Aortic smooth muscle cell (primary cell): ENCODE data around the gene LBX1.

DNA sequence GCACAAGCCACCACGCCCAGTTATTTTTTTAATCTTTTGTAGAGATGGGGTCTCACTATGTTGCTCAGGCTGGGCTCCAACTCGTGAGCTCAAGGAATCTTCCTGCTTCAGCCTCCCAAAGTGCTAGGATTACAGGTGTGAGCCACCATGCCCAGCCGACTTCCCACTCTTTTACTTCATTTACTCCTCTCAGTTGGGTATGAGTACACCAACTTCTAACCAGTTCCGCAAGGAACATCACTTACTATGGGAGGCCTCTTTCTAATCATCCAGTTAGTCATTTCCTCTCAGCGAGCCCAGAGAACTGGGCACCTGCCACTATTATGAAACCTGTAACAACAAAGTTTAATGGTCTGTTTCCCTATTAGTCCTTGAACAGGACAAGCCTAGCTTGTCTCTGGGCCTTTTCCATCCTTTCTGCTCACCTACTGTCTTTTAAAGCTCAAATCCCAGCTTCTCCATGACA lies 88.9 kb downstream of the DNMBP start:
- RRBS = no CpG with 5 or more reads among the region's 5 CpGs

DNA sequence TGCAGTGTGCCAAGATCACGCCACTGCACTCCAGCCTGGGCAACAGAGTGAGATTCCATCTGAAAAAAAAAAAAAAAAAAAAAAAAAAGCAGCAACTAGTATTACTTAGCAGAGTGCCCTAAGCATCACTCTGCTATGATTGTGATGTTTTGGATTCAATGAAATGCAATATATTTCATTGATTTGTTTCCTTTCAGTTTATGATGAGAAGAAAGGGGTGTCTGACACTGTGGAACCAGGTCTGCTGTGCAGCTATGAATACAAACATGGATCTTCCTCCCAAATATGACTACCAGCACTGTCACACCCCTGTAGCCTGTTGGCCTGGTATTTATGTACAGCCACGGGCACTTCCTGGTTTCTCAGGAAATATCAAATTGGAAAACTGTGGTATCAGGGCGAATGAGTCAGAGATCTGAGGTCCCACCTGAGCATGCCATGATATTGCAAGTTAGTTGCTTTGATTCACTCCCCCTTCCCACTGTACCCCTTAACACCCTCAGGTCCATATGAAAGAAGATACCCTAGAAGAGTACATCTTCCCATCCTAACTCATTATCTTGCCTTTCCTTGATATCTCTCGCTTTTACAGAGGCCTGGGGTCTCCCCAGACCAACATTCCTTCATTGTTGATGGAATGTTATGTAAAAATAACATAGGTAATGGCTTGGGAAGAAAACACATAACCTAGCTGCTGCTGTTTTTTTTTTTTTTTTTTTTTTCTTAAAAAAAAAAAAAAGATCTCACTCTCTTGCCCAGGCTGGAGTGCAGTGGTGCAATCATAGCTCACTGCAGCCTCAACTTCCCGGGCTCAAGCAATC lies 87.7 kb downstream of the DNMBP start:
- RRBS = no CpG with 5 or more reads among the region's 5 CpGs

GRCh38 chr10:99981539-99982245 lies 28.1 kb downstream of the DNMBP start:
- RRBS = no CpG with 5 or more reads among the region's 8 CpGs

- RRBS = no CpG with 5 or more reads among the region's 3 CpGs
Observed at GRCh38 chr10:100019770-100020139, 10.0 kb upstream of the DNMBP start.

DNA sequence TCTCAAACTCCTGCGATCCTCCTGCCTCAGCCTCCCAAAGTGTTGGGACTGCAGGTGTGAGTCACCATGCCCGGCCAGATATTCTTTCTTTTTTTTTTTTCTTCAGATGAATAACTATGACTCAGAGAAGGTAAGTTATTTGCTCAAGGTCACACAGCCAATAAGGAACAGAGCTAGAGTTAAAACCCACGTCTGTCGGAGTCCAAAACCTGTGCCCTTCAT lies 28.2 kb upstream of the DNMBP start:
- RRBS = no CpG with 5 or more reads among the region's 4 CpGs

- RRBS = no CpG with 5 or more reads among the region's 10 CpGs
Observed at GRCh38 chr10:100326923-100327827, 2.9 kb downstream of the PKD2L1 start.

DNA sequence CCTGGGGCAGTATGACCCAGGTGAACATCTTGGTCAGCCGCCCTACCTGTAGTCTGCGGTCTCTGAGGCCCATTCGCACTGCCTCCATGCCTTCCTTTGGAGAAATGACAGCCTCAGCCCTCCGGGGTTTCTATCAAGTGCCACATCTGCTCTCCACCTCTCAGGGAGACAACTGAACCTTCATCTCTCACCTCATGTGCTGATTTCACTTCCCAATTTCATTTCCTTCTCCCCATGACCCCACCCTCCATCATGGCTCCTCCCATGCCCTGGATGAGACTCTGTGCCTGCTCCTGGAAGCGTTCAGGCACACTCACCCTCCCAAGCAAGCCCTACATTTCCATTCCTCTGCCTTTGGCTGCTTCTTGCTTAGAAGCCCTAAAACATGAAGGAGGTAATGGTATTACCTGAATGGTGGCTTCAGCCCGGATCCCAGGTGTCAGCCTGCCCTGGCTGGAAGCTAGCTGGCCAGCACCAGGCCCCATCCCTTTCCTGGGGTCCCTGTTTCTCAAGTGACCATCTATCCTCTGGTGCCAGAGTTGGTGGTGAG lies 7.7 kb upstream of the SCD start:
- RRBS = no CpG with 5 or more reads among the region's 6 CpGs

DNA sequence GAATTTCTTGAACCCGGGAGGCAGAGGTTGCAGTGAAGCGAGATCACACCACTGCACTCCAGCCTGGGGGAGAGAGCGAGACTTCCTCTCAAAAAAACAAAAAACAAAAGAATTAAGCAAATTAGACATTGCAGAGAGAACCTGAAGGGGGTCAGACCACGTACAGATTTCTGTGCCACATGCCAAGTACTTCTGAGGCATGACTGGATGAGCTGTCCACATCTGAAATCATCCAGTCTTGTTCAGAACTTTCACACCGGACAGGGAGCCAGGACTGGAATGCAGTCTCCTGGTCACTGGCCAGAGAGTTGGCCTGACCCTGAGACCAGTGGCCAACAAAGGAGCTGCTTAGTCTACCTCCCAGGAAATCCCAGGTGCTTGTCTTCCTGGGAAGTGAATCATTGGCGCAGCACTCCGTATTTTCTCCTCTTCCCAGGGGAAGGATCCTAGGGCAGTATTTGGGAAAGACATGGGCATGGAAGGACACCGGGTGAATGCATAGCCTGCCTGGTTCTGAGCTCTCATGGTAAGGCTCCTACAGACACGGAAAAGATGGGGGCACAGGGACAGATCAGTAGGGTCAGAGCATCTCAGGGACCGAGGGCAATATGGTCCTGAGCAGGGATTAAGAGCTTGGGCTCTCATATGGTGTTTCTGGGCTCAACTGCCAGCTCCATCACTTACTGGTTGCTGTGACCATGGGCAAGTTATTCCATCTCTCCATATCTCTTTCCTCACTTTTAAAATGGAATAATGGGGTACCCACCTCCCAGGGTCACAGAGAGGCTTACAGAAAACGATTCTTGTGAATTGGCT lies 1.4 kb upstream of the SCD start:
- RRBS = no CpG with 5 or more reads among the region's 11 CpGs

GRCh38 chr10:100347637-100348581 lies 876 bp downstream of the SCD start:
- RRBS = no CpG with 5 or more reads among the region's 28 CpGs

- RRBS = no CpG with 5 or more reads among the region's 11 CpGs
Observed at GRCh38 chr10:100361140-100362176, 14.4 kb downstream of the SCD start.

DNA sequence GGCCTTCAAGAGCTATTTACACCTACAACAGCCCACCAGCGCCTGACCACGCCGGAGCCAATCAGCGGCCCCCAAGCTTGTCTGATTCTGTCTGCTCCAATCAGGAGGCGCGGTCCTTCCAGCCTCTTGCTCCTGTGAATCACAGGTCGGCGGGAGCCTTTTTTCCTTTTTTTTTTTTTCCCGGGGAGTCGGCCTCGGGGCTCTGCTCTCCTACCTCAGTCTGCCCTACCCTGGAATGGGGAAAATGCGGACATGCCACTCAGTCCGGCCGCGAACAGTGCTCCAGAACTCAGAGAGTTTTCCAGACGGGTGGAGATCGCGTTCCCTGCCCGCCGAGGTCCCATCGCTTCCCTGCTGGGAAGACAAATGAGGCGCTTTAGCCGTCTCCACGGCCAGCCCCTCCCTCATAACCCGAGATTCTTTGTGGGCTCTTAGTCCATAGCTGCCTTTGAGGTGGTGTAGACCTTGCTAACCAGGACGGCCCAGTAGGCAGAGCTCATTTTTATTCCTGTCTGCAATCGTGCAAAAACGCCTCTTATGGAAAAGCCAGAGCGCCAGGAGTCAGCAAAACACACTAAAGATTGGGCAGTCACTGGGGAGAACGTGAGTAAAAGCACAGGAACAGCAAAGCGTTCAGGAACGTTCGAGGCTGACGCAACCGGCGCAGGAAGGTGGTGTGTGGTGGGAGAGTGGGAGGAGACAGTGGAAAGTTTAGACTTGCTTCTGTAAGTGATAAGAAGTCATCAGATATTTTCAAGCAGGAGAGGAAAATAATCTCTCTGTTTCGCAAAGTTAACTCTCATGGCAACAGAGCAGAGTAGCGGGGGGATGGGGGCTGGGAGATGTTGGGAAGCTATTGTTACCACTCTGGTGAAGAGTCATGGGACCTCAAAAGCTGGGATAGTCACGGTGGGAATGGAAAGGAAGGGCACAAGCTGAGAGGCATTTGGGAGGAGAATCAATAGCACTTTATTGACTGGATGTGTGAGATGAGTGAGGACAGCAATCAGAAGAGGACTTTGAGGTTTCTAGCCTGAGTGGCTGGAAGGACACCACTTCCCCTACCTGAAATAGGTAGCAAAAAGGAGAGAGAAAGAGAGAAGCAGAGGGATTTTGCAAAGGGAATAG lies 26.7 kb downstream of the SCD start:
- RRBS = 2% methylated on average over 9 of the region's 39 CpGs

DNA sequence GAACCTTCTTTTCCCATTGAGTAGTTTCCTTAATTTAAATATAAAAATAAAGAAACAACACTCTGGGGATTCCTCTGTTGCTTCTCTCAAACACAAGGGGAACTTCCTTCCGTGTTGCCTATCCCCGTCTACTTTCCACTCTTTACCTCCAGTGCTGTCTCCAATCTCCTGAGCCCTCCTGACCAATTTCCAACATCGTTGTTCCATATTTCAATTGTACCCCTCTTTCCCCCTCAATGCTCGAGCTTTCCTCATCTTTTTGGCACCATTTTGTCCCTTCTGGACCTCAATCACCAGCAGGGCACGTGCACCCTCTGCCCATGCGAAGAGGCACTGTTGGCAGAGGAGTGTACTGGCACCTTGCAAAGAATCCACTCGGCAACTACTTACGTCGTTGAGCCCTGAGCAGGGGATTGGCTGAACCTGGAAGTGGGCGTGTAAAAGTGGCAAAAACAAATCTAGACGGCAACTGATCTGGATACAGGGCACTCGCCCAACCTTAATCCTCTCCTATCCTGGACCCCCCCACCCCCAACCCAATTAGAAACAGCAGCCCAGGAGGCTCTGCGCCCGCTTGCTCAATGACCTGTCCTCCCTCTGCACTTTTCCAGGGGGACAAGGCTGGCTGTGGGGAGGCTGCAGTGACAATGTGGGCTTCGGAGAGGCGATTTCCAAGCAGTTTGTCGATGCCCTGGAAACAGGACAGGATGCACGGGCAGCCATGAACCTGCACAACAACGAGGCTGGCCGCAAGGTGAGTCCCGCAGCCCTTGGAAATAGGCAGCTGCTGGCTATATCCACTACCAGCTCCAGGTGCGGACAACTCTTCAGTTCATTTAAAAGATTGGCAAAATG lies 18.7 kb downstream of the WNT8B start:
- RRBS = no CpG with 5 or more reads among the region's 22 CpGs

- RRBS = 2% methylated on average over 35 of the region's 59 CpGs
Observed at GRCh38 chr10:100482156-100482840, 19.5 kb downstream of the WNT8B start.

DNA sequence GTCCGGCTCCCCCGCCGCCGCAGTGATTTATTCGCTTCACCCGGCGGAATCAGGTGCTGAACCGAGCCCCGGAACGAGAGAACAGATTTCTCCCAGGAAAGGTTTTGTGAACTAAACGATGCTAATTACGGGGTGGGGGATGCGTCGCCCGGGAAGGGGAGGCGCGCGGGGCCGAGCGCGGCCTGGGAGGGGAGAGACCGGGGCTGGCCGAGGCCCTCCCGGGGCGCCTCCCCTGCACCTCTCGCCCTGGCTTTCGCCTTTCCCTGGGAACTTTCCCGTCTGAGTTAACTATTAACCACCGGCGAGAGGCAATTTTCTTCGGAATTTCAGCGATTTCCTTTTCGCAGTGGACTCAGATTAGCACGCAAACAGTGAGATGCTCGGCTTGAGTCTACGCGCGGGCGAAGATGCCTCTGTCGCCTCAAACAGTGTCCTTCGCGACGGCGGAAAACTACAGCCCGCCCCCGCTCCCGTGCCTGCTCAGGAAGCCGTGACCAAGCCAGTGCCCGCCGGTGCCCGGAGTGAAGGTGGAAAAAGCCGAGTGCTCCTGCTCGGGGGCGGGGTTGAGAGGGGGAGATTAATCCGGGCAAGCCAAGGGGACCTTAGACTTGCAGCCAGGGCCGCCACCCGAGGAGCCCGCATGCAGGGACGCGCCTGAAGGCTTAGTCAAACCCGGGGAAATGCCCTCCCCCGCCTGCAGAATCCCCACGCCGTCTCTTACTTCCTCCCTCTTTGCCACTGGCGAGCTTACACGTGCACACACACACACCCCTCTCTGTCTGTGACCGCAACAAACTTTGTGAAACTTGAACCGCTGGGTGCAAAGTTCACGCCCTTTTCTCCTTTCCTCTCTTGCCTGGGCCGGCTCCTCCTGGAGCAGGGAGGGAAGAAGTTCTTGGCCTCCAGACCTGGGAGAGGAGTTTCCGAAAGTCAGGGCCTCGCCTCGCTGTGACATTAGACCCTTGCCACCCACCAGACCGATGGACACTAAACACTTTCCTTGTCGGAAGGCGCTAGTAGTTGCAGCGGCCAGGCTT lies 14.5 kb upstream of the PAX2 start:
- RRBS = 2% methylated on average over 27 of the region's 77 CpGs

- RRBS = no CpG with 5 or more reads among the region's 20 CpGs
Observed at GRCh38 chr10:100738188-100738794, 7.1 kb upstream of the PAX2 start.

GRCh38 chr10:100739688-100740463 lies 5.5 kb upstream of the PAX2 start:
- RRBS = 3% methylated on average over 28 of the region's 44 CpGs

DNA sequence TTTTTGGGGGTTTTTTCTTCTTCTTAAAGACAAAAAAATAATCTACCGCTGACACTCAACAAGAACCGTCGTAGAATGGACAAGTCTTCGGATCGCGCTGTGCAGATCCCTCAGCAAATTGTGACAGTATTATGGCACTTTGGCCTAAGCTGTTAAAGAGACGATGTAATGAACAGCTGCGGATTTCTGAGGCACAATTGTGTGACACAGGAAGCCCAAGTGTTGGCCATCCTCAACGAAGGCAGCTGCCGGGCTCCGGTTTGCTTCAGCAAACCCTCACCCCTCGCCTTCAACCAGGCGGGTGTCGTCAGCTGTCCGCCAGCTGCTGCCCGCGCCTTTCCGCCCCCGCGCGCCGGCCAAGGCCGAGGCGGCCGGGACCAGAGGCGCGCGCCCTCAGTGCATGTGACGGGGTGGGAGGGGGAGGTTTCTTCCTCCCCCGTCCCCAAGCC lies 364 bp upstream of the SLF2 start:
- RRBS = under 1% methylated on average over 9 of the region's 30 CpGs

- RRBS = no CpG with 5 or more reads among the region's 8 CpGs
Observed at GRCh38 chr10:101093035-101093473, 31.3 kb downstream of the KAZALD1 start.

DNA sequence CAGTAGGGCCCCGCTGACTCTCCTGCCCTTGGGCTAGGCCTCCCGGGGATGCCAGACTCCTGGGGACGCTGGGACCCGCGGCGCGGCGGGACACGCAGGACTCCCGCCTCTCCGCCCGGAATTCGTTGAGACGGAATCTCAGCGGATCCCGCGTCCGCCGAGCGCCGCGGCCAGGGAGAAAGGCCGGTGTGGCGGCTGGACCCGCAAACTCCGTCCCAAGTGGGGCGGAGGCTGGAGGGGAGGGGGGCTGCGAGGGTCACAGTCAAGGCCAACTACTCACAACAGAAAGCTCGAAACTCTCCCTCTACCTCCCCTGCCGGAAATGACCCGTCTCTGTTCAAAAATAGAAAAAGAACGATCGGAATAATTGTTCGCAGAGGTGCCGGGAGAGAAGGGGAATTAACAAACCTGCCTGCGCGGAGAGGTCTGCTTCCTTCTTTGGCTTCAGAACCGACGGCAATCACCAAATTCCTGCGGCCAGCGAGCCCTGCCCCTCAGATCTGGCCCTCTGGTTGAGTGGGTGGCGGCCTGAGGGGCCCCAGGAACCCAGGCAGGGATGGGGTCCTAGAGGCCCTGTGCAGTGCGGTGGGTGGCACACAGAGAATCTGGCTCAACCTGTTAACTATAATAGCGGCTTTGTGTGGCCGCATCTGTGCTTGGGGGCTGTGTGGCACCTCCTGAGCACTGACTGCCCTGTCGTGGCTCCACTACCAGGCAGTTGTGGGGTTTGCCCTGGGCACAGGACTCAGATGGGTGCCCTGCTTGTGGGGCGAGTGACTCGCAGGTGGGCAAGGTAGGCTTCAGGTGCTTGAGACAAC lies 9.4 kb downstream of the TLX1 start:
- RRBS = 8% methylated on average over 21 of the region's 48 CpGs

- RRBS = 5% methylated on average over 10 of the region's 65 CpGs
Observed at GRCh38 chr10:101229326-101230229, at the start of gene LBX1. Gene LBX1, minus strand, starts transcription at chr10:101229463.